Cardiac atrium fibroblast (primary cell): ENCODE data around the genes H2BC12L, RRP1 and PFKL.

DNA sequence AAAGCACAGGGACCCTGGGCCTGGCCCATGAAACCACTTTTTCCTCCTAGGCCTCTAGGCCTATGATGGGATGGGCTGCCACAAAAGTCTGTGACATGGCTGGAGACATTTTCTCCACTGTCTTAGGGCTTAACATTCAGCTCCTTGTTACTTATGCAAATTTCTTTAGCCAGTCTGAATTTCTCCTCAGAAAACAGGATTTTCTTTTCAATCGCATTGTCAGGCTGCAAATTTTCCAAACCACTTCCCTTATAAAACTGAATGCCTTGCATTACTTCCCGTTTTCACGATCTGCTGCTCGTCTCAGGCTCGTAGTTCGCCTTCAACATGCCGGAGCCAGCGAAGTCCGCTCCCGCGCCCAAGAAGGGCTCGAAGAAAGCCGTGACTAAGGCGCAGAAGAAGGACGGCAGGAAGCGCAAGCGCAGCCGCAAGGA, at the start of gene H2BC12L:
Gene H2BC12L, plus strand, starts transcription at position 271 of the 434 bp plus-strand sequence.
- RAMPAGE, long total RNA: no peak

DNA sequence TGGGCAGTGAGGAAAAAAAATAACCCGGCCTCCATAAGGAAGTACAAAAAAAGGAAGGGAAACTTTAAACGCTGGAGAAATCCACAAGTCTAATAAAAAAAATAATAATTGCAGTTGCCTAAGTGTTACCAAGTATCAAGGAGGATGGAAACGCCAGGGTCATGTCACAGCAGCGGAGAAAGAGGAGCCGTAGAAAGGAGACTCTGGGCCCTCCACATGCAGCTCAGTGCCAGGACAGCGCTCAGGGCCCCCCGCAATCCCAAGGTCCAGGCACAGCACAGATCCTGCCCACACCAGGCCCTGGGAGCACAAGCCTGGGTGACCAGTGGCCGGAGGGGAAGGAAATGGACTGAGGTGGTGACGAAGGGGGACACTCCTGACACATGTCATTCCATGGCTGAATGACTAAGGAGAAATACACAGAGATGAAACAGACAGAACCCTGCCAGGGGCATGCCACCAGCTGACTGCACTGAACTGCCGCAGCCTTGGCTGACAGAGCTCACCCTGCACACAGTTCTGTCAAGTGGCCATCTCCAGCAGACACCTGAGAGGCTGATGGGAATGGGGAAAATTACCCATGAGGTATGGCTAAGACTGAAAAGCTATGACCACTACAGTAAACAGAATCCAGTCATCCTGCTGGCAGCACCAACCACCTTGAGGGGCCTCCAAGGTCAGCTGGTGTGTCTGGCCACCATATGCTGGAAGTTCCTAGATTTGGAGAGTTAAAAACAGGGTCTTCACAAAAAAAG, 38.2 kb downstream of the H2BC12L start:
- RAMPAGE, long total RNA: no peak

- RAMPAGE, long total RNA: no peak
Observed at GRCh38 chr21:43619341-43619810, 39.9 kb downstream of the HSF2BP start.

- RAMPAGE, long total RNA: no peak
Observed at GRCh38 chr21:43711261-43711468, 7.8 kb upstream of the PDXK start.

DNA sequence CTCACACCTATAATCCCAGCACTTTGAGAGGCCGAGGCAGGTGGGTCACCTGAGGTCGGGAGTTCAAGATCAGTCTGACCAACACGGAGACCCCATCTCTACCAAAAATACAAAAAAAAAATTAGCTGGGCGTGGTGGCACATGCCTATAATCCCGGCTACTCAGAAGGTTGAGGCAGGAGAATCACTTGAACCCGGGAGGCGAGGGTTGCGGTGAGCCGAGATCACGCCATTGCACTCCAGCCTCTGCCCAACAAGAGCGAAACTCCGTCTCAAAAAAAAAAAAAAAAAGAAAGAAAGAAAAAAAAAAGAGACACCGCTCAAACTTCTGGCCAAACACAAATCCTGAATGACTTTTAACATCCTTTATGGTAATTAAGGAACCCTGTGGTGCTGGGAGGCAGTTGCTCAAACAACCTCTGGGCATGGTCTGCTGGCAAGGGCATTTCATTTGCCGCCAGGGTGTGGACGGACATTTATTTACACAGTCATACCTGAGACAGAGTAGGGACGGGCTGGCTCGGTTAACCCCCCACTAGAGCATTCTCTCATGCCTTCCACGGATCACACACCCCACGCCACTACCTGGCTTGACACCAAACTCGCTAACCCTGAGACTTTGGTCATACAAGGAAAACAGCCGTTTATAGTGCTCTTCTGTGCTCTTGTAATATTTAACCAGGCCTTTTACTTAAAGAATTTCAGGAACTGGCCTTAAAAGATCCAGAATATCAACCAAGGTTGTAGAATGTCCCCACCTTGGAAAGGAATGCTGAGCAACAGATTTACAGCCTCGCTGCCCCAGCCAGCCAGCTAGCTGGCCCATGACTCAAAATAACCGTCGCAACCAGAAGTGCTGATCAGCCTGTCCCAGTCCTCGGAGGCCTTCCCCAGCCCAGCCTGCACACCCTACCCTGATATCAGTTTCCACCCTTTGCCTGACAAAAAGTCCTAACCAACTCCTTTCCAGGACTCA, 6.7 kb upstream of the PDXK start:
- RAMPAGE, long total RNA: no peak

DNA sequence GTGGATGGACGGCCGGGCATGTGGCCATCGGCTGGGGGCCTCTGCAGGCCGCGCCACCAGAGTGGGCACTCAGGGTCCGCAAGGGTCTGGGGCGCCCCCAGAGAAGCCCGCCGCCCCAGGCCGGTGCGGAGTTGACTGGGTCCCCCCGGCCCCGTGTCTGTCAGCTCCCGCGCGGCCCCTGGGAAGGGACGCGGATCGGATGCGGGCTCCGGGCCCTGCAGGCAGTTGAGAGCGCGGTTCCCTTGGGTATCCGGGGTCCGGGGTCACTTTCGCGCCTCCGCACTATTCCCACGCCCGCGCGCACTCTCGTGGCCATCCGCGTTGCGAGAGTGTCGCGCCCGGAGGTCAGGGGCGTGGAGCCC, 507 bp upstream of the PDXK start:
- RAMPAGE, long total RNA: no peak

DNA sequence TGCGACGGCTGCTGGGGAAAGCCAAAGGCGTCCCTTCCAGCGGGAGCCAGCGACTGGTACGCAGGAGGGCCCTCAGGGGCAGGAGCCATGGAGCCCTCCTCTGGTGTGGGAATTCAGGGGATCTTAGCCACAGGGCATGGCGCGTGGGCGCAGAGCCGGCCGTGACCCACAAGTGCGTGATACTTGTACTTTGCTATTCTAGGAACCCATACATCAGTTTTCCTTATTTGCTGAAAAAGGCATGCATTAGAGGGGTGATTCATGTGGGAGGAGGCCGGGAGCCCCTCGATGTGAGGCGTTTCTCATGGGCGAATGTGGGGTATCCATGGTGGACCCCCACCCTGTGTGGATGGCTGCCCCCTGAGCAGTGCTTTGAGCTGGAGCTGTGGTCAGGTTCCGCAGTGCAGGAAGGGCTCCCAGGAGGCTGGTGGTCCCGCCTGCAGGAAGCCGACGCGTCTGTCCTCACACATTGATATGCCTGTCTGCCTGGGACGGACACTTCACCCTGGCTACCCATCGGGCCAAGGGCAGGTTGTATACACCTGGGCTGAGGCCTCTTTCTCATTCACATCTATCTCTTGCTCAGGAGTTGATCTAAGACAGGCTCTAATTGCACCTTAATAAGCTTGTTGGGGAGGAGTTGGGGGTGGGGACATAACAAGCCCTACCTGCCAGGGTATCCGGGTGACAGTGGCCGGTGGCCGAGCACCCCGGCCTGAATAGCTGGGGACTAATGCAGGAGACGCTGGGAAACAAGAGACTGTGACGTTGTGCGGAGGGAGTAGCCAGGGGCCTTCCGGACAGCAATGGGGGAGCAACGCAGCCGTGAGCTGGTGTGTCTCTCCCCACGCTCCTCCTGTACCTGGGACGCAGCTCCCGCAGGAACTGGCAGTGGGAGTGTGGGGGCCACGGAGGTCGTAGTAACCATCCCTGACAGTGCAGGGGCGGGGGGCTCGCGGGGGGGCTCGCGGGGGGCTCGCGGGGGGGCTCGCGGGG, 21.6 kb downstream of the PDXK start:
- RAMPAGE, long total RNA: no peak

DNA sequence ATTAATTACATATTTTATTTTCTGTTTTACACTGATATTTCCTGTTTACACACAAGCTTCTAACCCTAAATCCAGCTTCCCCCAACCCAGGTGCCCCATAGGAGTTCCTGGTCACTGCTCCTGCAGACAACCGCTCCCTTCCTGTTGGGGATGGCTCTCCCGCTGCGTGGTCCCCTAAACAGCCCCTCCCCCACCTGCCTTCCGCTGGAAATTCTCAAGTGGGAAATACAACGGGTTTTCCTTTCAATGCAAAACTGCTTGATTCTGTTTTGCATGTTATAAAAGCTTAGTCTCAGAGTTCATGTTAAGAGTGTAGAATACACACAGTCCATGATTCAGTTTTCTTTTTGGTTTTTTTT, 3.6 kb downstream of the CSTB start:
- RAMPAGE, long total RNA: no peak

- RAMPAGE, long total RNA: start-site peak on the plus strand at chr21:43789546-43789582, 119 and 21 reads in 2 replicates
Observed at GRCh38 chr21:43789477-43790187, at the start of gene RRP1. TSS of gene RRP1 (plus strand) at chr21:43789577.

DNA sequence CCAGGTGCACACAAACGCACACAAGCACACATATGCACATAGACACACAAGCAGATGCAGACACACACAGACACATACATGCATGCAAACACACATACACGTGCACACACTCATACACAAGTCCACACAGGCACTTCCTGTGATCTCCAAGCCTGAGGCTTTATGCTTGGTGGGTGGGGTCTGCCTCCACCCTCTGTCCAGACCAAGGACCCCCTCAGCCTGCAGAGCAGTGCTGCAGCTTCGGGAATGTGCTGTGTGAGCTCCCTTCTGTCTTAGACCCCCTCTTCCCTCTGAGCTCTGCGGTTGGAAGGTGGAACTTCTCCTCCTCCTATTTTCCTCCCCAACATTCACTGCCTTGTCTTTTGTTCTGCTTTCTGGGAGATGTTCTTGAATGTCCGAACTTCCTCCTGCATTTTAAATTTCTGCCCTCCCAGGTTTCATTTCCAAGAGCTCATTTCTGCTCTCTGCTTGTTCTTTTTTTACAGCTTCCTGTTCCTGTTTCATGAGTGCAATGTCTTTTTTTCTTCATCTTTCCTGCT, 29.2 kb downstream of the RRP1 start:
- RAMPAGE, long total RNA: no peak

GRCh38 chr21:43861389-43862036, 3.5 kb upstream of the AGPAT3 start:
- RAMPAGE, long total RNA: no peak

DNA sequence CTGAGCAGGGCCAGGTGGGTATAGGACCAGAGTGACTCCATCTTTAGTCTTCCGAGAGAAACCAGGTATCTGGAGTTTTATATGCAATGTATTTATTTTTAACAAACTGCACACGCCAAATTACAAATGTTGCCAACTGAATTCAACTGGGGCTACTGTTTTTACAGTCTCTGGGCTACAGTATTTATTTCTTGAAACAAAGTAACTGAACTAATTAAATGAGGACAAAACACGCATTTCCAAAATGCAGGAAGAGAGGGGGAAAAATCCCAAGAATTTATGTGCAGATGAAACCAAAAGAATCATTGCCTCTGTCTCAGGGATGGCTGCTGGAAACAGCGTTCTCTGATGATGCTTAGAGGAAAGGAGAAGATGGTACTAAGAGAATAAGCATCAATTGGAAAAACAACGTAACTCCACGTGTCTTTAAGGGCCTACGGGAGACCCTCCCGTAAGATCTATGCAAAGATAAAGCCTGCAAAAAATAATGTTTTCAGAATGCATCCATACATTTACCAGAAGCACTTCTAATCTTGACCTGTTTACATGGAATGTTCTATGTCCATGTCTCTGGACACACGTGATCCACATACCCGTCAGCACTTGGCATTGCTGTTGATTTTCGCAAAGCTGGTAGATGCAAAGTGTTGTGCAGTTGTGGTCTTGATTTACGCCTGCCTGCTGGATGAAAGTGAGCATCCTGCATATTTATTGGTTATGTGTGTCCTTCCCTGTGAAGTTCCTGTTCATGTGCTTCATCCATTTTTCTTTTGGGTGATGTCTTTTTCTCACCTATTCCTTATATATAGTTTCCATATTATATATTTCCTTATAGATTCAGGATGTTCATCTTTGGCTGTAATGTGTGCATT, 6.2 kb downstream of the AGPAT3 start:
- RAMPAGE, long total RNA: no peak

- RAMPAGE, long total RNA: no peak
Observed at GRCh38 chr21:43913800-43914188, 48.8 kb downstream of the AGPAT3 start.

DNA sequence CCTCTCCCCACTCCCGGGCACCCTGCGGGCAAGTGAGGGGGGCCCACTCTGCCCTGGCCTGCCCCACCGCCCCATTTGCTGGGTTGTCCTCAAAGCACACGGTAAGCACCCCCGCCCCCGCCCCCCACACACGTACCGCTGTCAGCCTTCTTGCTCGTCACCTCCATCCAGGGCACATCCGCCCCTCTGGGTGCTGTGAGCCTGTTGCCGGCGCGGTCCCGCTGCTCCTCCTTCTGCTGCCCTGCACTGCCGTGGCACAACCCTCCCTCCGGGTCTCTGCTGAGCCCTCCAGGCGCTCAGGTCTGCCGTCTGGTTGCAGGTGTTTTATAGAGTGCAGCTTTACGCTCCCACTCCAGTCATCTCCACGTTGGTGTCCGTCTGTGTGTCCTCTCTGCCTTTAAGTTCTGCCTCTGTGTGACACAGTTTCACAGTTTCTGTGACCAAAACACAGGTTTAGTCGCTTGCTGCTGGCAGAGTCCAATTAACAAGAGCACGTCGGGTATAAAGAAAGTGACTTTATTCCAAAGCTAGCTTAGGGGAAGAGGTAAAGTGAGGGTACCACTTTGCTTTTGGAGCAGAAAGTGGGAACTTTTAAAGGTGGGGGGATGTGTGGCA, 52.1 kb downstream of the AGPAT3 start:
- RAMPAGE, long total RNA: no peak

DNA sequence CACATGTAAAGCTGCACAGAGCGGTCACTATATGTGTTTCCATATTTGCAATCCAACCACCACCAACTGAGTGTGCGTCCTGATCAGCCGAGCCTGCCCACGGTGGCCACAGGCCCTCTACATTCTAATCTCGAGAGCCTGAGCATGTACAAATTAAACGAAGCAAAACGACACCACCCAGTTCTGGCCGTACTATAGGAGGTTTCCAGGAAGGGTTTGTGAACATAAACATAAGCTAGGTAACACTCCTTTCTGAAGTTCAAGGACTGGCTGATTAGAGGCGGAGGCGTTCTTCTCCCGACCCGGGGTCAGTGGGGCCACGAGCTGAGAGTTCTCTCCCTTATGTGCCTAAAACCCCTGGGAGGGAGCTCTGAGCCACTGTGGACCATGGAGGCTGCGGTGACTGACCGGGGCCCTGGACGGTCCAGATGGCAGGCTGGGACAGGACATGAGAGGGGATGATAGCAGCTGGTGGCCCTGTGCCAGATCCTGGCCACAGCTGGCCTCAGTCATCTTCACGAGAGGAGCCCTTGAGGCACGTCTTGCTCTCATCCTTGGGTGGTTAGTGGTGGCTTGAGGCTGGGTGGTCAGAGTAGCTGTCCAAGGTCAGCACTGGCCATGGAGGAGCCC, 39.1 kb upstream of the TRAPPC10 start:
- RAMPAGE, long total RNA: no peak

GRCh38 chr21:44174971-44175550, 41.6 kb downstream of the GATD3 start:
- RAMPAGE, long total RNA: no peak

DNA sequence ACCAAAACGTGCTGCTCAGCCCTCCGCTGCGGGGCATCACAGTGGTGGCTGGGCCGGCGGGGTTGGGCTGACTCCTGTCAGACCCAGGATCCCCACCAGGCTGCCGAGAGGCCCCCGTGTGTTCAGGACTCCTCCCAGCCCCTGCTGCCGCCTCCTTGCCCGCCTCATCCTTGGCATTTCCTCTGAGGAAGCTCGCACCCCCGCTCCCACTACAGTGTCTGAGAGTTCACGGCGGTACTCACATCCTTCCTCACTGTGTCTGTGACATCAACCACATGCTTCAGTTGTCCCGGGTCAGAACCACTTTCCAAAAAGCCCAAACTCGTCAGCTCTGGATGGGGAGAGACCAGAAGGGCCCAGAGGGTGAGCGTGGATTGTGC, 7.3 kb downstream of the DNMT3L start:
- RAMPAGE, long total RNA: no peak

DNA sequence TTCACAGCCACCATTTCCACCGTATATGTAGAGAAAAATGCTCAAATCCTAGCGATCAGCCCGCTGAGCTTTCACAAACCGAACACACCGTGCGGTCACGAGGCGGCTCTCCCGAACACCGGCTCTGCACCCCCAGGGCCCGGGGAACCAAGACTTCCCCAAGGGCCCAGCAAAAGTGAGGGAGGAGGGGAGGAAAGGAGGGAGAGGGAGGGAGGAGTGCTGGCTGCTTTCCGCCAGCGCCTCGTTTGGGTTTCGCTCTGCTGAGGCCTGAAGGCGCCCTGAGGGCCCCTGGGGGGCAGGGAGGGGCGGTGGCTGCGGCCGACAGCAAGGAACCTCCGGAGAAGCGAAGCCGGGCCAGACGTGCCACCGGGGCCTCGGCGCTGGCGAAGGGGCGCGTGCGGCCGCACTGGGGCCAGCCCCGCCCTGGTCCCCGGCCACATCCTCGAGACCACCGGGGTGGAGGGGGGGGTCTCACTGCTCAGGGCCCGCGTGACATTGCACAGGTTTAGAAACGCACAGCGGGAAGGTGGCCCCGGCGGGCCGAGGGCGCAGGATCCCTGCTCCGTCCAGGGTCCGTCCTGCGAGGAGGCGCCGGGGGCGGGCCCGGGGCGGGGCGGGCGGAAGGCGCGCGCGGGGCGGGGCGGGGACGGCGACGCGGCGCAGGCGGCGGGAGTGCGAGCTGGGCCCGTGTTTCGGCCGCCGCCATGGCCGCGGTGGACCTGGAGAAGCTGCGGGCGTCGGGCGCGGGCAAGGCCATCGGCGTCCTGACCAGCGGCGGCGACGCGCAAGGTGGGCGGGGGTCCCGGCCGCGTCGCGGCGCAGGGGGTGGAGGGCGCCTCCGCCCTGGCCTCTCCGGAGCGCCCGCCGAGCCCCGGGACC, at the start of gene PFKL:
Gene PFKL, plus strand, starts transcription at position 652 of the 879 bp plus-strand sequence.
- RAMPAGE, long total RNA: no peak

DNA sequence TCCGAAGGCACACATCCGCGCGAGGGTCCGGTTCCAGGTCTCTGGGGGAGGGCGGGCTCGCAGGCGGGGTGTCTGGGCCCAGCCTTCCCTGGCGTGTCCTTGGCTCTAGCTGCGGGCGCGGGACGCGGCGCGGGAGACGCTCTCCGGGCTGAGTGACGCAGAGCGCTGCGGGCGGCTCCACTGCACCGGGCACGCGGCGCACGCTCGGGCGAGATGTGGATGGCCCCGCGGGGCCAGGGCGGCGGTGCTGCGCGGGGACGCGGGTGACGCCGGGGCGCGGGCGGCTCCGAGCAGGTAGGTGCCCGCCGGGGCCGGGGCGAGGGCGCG, 3.5 kb upstream of the TRPM2 start:
- RAMPAGE, long total RNA: no peak

GRCh38 chr21:44360014-44360500, 6.6 kb downstream of the TRPM2 start:
- RAMPAGE, long total RNA: no peak